Gastrocnemius medialis (tissue), 3 donors: Measurements from ENCODE around the genes COL5A2 and MSTN.

- PRO-cap: no peak
- RAMPAGE, long total RNA, 3 experiments: no peak in any of the 3 experiments
Measured at GRCh38 chr2:187358011-187358438, 90.0 kb downstream of the CALCRL start.

GRCh38 chr2:187421924-187422724 is 25.9 kb downstream of the CALCRL start:
- PRO-cap: no peak
- RAMPAGE, long total RNA, 3 experiments: no peak in any of the 3 experiments

DNA sequence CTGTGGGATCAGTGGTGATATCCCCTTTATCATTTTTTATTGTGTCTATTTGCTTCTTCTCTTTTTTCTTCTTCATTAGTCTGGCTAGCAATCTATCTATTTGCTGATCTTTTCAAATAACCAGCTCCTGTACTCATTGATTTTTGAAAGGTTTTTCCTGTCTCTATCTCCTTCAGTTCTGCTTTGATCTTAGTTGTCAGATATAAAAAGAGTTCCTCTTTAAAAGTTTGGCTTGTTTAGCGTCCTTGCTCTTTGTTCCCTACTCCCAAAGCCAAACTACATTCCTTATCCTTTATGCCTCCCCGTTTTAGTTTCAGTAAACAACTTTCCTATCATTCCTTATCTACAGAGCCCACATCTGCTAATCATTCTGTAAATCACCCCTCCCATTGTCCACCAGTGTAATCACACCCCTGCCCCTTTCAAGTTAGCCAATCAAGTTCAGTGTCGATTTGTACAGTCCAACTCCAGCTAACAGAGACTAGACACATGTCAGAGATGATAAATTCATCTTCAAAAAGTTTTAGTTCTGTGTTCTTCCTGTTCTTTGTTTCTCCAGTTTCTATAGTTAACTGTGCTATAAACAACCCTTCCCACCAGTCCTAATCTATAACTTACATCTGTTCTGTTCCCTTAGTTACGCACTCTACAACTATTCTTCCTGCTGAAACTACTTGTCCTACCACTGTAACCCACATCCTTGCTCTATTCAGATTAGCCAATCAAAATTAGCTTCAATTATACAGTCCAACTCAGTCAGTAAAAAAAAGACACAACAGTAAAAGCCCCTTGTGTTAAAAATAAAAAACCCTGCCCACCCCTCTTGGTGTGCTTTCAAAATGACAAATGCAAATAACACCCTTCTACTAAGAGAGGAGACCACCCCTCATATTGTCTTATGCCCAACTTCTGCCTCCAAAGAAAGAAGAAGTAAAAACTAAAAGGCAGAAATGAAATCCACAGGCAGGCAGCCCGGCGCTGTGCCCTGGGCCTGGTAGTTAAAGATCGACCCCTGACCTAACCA is 44.3 kb downstream of the TFPI start:
- PRO-cap: no peak
- RAMPAGE, long total RNA, 3 experiments: no peak in any of the 3 experiments

GRCh38 chr2:187673408-187674243 is 119.4 kb upstream of the TFPI start:
- PRO-cap: no peak
- RAMPAGE, long total RNA, 3 experiments: no peak in any of the 3 experiments

- PRO-cap: no peak
- RAMPAGE, long total RNA, 3 experiments: no peak in any of the 3 experiments
Measured at GRCh38 chr2:188278320-188279156, 13.1 kb upstream of the GULP1 start.

GRCh38 chr2:188298701-188299669 is 7.3 kb downstream of the GULP1 start:
- PRO-cap: no peak
- RAMPAGE, long total RNA, 3 experiments: no peak in any of the 3 experiments

DNA sequence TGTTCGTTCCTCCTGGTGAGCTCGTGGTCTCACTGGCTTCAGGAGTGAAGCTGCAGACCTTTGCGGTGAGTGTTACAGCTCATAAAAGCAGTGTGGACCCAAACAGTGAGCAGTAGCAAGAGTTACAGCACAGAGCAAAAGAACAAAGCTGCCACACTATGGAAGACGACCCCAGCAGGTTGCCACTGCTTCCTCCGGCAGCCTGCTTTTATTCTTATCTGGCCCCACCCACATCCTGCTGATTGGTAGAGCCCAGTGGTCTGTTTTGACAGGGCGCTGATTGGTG is 314.1 kb downstream of the GULP1 start:
- PRO-cap: no peak
- RAMPAGE, long total RNA, 3 experiments: no peak in any of the 3 experiments

DNA sequence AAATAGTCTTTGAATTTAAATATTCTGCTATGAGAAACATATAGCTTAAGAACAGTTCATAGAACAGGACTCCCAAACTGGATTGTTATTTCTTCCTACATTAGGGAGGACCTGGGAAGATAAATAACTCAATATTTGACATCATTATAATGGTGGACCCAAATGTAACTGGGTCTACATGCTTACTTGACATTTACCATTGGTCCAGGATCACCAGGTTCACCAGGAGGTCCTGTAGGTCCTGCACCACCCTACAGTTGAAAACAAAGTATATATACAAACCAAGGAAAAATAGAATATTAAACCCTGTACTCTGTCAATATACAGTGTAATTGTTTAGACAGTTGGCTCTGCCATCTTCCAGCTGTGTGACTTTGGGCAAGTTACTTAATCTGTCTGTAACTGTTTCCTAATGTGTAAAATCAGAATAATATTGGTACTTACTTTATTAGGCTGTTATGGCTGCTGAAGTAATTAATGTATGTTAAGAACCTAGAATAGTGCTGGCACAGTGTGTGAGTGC is 94.0 kb downstream of the COL5A2 start:
- PRO-cap: no peak
- RAMPAGE, long total RNA, 3 experiments: no peak in any of the 3 experiments

DNA sequence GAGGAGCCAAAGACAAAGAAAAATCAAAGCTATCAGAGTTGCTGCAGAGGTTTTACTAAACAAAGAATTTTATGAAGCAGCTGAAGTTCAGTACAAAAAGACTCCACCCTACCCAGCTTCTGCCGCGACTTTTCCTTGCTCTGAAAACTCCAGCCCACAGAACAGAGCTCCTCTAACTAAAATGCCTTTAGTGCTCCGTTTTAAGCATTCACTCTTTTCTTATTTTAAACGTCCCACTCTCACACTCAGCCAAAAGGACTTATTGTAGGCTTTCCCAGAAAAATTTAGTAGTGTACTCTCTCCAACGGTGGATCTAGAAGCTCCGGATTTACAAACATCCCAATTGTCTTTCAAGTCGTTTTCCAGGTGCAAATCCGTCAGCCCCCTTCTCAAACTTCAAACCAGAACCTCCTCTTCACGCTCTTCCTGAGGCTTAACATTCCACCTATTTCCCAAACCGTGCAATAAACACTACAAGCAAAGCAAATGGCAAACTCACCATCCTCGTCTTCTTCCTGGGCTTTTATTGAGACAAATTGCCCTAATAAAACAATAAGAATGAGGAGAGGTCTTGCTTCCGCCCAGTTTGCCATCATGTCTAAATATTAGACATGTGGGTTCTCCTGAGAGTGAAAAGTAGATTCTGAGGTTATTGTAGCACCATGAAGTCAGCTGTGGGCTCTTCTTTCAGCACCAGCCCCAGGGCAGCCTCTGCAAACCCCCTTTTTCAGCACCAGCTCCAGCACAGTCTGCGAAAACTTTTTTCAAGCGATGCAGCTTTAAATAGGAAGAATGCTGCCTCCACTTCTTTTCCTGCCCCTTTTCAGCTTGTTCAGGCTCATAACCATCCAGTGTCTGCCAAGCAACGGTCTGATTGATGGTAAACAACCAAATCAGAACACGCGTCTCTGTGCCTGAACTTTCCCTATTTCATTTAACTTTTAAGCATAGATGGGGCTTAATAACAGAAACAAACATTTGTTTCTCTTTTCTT is at the start of gene COL5A2:
COL5A2 (minus strand) TSS at position 753 of the 994 bp plus-strand sequence.
- PRO-cap: unidirectional peak, minus-strand start at position 753 of the sequence
- RAMPAGE, long total RNA, 3 experiments: start-site peak on the minus strand in 1 of 3 experiments, centred at position 743 of the sequence, 34 reads per replicate

DNA sequence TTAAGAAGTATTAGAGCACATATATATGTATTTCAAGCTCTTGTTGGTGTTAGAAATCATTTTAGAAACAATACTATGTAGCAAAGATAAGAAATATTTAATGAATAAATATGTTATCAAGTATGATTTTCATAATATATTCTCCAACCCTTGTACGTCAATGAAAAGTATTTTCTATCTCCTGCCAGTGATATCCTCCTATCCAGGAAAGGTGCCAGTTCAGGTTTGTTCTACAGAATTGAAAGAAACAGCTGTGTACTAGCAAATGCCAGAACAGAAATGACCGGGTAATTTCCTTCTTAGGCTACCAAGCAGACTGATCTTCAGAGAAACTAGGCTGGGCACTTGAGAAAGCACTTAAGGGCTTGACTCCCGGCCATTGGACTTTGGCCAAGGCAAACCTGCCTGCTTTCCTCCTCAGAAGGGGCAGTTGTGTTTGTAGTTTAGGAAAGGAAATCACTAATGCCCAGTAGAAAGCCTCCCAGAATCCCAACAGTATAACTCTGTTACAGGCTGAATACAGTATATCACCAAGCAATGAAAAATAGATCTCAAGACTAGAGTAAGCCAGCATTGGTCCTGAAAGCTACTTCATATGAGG is 42.9 kb upstream of the COL5A2 start:
- PRO-cap: no peak
- RAMPAGE, long total RNA, 3 experiments: no peak in any of the 3 experiments

DNA sequence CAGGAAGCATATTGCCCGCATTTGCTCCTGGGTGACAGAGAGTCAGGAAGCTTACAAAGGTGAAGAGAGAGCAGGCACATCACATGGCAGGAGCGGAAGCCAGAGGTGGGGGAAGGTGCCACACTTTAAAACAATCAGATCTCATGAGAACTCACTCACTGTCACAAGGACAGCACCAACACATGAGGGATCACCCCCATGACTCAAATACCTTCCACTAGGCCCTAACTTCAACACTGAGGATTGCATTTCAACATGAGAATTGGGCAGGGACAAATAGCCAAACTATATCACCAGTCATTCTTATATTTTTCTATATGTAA is 124.9 kb upstream of the COL5A2 start:
- PRO-cap: no peak
- RAMPAGE, long total RNA, 3 experiments: no peak in any of the 3 experiments

DNA sequence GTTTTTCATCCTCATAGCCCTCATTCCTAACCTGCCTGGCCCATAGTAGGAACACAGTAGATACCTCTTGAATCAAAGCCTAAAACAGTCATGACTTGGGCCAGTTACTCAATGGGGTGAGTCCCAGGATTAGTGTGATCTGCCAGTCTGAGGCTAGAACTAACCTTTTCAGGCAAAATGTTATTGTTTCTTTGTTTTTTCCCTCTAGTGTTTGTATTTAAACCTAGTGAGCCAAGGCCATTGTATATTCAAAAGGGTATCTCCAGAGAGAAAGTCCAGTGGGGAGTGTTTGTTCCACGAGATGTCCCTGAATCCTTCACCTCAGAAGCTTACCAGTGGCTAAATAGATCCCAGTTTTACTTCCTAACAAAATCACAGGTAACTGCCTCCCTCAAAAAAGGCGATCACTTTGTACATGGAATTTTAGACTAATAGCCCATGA is 28.6 kb downstream of the WDR75 start:
- PRO-cap: no peak
- RAMPAGE, long total RNA, 3 experiments: no peak in any of the 3 experiments

DNA sequence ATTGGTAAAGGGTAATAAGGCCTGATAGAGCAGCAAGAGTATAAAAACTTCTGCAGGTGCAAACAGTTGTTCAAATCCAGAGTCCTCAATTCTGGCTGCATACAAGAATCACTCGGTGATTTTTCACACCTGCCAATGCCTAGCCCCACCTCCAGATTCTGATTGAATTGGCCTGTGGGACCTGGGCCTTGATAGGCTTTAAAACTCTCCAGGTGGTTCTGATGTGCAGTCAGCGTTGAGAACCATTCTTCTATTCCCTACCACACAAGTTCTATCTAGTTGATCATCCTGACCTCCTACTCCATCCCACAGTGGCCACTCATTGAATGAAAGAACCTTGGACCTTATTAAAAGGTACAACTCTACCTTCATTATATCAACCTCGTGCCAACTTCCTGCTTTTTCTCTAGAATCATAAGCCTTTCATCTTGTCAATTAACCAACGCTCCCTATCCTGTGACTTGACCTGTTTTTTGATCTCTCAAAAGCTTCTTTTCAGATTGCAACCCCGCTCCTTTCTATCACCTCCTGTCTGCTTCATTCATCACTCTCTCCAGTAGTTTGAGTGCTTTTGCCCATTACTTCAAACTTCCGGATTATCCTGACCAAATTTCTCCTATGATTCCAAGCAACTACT is 55.9 kb downstream of the SLC40A1 start:
- PRO-cap: no peak
- RAMPAGE, long total RNA, 3 experiments: no peak in any of the 3 experiments

DNA sequence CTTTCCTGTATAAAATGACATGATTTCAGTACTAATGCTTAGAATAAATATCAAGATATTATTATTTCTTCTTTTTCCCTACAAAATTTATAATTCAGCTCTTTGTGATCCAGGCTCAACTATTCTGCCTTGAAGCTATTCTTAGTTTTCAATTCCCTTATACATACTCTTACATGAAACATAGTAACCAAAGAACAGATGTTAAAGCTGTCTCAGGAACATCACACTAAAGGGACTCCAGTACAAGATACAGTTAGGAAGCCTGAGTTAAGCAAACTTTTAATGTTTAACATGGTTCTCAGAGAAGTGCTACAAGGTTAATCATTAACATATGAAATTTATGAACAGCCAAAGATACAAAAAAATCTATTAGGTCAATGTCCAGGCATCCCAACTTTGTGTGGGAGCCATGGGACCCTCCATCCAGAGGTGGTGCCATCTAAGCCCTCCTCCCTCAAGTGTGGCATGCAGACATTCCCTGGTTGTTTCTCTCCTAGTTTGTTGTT is 5.9 kb downstream of the SLC40A1 start:
- PRO-cap: no peak
- RAMPAGE, long total RNA, 3 experiments: no peak in any of the 3 experiments

GRCh38 chr2:189612927-189613442 is 32.4 kb upstream of the SLC40A1 start:
- PRO-cap: bidirectional peak, plus-strand start at chr2:189613321, minus-strand start at chr2:189613248
- RAMPAGE, long total RNA, 3 experiments: no peak in any of the 3 experiments

DNA sequence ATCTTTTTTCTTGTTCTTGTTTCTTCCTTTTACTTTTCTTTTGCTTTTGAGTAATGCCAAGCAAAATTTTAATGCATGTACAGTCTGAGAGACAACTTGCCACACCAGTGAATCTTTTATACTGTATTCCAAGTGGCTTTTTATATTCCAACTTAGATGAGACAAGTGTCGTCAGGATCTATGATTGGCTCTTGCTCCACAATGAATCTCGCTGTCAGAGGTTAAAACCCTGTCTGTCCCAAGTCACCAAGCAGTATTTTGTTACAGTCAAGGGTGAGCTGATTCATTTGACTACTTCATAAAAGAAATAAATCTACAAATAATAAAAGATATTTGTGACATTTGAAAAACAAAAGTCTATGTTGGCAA is at the start of gene MSTN:
MSTN (minus strand) TSS at position 115 of the 369 bp plus-strand sequence.
- PRO-cap: no peak
- RAMPAGE, long total RNA, 3 experiments: start-site peak on the minus strand in 1 of 3 experiments, centred at position 101 of the sequence, 14 reads per replicate

- PRO-cap: no peak
- RAMPAGE, long total RNA, 3 experiments: no peak in any of the 3 experiments
Measured at GRCh38 chr2:190241692-190242490, 61.2 kb downstream of the C2orf88 start.

DNA sequence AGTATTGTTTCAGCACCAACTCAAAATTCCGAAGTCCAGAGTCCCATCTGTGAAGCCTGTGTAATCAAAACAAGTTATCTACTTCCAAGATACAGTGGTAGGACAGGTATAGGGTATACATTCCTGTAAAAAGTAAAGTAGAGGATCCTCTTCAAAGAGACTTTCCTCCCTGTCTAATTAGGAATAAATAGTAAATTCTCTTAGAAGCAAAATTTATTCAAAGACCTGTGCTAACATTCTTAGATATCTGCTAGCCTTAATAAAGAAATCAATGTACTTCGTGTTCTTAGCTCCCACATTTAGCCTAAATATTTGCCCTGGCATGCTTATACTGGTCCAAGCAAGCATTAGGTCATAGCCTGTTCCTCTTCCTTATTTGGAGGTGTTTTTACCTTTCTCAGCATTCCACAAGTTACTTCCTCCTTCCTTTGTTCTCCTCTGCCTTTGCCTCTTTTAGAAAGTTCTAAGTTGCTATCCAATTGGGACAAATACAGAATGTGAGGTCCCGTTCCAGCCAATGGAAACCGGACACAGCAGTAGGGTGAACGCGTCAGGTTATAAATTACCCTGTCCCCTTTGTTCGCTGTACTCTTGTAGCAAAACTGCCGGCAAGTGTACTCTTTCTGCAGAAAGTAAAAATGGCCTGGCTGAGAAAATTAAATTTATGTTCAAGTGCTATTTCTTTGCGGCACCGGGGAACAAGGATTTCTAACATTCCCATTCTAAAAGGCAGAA is 40.0 kb downstream of the HIBCH start:
- PRO-cap: no peak
- RAMPAGE, long total RNA, 3 experiments: no peak in any of the 3 experiments

DNA sequence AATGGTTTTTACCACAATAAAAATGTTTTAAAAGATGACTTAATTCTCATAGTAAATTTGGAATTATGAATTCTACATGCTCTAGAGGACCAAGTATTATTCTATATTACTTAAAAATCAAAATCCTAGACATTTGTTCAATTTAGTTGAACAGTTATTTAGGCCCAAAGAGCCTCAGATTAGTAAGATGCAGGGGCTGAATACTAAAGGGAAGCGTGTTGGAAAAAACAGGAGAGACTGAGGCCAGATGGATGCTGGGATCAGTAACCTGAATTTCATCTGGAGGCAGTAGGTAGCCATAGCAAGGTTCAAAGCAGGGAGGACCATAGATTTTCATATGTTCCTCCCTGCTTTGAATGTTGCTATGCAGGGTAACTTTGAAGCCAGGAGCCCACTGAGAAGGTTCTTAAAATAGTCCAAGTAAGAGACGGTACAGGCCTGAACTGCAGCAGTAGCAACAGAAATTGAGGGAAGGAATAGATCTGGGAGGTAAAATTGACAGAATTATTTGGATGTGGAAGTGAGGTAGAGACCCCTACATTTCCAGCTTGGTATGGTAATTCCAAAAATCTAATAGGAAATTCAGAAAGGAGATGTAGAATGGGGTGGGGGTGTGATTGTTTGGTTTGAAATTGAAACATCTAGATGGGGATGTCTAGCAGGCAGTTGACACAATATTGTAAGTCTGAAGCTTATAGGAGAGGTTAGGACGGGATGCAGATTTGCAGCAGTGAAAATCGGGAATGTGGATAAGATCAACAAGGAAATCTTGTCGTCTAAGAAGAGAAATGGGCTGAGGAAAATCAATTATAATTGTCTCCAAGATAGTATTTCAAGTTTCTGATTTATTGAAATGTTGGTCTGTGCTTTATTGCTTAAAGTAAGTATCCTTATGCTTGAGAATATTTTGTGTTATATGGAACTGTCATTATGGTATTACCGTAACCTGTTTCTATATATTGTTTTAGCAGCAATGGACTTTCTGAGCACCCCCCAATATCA is 34.3 kb downstream of the MFSD6 start:
- PRO-cap: no peak
- RAMPAGE, long total RNA, 3 experiments: no peak in any of the 3 experiments

- PRO-cap: no peak
- RAMPAGE, long total RNA, 3 experiments: no peak in any of the 3 experiments
Measured at GRCh38 chr2:190535954-190536804, 1.7 kb upstream of the NEMP2 start.